Left cardiac atrium (tissue), 1 donor: ENCODE results near the genes LMAN2, DBN1 and PROP1.

DNA sequence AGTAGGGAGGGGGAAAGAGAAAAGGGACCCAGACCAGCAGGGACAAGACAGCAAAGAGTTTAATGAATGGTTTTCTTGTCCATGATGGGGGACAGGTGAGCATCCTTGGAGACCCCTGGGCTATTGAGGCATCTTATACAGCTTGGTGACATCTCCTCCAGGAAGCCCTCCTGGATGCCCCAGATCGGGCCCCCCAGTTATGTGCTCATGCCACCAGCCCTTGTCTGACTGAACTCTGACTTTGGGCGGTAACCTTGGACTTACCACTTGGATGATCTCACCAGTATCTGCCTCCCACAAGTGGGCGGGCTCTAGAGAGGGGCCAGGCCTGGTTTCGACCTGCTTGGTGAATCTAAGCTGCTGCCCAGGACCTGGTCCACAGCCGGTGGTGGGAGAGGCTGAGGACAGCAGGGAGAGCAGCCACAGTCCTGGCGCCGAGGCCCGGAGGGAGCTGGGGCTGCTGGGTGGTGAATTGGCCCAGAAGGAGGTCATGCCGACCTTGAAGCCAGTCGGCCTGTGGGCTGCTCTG, 36.1 kb downstream of the UNC5A start:
- PRO-cap, result no peak

DNA sequence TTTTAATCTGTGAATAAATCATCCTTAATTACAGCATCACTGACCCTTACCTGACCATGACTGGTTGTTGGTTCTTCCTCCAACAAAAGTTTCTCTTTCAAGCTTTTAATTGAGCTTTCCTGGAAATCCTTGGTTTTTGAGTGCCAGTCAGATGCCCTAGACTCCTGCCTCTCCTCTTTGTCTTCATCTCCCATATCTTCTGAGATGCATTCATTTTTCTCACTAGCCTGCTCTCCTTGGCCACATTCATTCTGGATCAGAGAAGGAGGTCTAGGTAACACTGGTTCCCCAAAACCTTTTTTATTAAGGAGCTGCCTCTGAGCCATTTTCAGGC, 38.1 kb downstream of the UIMC1 start:
- PRO-cap, result no peak

DNA sequence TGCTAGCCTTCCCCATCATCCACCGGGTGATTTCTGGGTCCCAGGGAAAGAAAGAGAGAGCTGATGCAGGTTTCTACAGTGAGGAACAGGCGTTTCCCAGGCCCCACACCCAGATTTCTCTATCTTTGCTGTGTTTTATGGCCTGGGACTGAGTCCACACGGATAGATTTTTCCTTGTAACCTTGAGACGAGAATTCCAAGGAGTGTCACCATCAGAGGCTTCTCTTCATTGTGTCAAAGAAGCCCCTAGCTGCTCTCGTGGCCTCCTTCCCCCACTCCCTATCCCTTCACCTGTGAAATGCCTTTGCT, 21.2 kb upstream of the FGFR4 start:
- PRO-cap, result no peak

- PRO-cap, result no peak
These were observed 2.5 kb downstream of the FGFR4 start for GRCh38 chr5:177089109-177089815.

DNA sequence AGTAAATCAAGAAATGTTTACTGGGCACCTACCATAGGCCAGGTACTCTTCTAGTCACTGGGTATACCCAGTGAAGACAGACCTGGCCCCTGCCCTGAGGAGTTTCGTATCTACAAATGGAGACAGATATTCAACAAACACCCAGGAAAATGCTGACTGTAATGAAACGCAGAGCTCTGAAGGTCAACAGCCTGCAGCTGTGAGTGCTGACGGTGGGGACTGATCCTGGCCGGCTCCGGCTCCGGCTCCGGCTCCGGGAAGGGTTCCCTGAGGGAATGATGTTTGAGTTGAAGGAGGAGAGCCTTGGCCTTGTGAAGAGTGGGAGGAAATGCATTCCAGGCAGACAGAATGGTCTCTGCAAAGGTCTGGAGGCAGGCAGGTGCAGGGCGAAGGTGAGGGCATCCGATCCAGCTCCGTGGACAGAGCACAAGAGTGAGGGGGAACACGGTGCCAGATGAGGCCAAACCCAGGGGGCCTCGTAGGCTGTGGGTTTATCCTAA, 23.1 kb downstream of the FGFR4 start:
- PRO-cap, result no peak

DNA sequence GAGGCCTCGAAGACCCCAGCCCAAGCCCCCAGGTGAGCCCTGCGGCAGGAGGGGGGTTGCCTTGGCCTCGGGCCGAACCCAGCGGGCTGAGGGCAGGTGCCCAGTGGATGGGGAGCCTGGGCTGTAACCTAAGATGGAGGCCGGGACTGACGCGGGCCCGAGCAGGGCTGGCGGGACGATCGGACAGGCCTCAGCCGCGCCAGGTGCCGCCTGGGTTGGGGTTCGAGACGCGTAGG, 532 bp upstream of the NSD1 start:
- PRO-cap, result no peak

DNA sequence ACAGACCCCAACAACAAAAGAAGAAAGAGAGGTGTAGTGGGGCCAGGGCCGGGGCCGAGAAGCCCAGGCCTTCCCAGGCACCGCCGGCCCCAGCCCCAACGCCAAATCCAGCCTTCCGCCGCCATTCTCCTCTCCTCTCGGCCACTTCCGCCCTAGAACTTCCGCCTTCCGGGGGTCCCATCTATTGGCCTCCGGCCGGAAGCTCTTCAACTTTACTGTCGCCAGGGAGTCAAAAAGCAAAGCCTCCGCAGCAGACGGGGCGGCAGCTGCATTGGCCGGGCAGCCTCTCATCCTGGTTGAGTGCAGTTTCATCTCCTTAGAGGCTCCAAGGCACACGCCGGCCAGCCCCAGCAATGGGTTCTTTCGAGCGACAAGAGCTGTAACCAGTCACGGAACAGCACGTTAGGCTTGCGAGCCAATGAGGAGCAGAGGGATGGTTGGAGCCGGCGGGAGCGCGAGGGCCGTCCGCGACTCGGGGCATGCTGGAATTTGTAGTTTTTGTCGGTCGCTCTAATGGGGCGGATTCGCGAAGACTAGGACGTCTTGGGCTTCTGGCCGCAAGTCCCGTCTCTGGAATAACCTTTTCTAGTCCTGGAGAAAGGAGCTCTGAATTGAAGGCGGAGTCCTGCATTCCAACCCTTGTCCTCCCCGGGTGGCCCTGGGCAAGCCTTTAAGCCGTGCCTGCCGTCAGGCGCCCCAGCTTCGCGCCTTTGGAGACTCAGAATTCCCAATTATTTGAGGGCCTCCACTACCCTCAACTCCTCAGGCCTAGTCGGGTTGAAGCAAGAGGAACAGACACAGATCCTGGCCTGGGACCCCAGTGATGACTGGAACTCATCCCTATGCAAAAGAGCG, at the start of gene LMAN2:
LMAN2 (minus strand) TSS at position 146 of the 855 bp plus-strand sequence.
- PRO-cap, result bidirectional peak, plus-strand start at position 215 of the sequence, minus-strand start at position 139 of the sequence; bidirectional peak, plus-strand start at position 504 of the sequence, minus-strand start at position 352 of the sequence

DNA sequence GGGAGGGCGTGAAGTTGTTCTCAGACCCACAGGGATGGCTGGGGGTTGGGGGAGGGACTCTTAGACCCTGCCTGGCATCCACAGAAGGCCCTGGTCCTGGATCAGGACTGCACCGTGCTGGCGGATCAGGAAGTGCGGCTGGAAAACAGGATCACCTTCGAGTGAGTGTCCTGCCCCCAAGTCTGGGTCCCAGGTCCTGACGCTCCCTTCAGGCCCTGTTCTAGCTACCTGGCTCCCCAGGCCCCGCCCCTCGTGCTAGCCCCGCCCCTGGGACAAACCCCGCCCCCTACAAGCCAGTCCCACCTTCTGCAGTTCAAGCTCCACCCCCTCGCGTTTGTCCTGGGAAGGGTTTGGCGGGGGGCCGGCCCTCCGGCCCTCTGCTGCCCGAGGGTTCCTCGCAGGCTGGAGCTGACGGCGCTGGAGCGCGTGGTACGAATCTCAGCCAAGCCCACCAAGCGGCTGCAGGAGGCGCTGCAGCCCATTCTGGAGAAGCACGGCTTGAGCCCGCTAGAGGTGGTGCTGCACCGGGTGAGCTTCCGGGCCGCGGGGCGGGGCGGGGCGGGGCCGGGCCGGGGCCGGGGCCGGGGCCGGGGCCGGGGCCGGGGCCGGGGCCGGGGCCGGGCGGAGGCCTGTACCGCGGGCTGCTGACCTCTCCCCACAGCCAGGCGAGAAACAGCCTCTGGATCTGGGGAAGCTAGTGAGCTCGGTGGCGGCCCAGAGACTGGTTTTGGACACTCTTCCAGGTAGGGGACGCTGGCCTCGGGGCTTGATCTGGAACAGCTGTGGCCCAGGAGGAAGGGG, 13.0 kb downstream of the RGS14 start:
- PRO-cap, result unidirectional peak, plus-strand start at position 597 of the sequence

DNA sequence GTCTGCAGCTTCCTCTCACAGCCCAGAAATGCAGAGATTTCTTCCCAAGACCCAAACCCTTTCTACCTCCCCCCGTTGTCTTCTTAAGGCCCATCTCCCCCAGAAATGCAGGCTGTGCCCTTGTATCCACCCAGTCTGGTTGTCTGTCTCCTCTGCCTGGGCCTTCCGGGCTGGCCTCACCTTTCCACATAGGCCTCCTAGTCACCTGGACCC, 289 bp downstream of the F12 start:
- PRO-cap, result no peak

DNA sequence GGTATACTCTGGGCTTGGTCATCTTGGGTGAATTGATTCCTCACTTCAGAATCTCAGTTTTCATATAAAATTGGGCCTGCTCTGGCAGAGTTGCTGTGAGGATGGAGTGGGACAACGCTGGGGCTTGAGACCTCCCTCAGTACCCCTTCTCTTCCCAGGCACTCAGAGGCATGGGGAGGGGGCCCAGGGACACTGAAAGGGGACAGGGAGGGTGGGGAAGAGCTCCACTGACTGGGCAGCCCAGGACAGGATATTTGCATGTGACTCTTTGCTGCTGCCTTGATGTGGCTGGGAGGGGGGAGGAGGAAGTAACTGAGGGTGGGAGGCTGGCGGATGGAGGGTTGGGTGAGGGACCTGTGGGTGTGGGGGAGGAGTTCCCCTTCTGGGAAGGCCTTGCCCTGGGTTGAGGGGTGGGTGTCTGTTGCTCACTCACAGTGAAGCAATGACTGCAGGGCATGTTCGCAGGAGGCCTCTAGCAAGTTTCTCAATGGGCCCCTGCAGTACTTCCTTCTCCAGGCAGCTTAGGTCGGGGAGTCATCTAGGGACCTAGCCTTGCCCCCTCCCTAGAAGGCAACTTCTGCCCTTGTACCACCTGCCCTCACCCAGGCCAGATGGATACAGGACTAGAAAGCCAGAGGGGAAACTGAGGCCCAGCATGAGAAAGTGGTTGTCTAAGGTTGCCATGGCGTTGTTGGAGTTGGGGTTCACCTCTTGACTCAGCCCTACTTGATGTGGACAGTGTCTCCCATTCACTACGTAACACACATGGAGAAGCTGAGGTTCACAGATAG, 2.8 kb downstream of the GRK6 start:
- PRO-cap, result no peak

DNA sequence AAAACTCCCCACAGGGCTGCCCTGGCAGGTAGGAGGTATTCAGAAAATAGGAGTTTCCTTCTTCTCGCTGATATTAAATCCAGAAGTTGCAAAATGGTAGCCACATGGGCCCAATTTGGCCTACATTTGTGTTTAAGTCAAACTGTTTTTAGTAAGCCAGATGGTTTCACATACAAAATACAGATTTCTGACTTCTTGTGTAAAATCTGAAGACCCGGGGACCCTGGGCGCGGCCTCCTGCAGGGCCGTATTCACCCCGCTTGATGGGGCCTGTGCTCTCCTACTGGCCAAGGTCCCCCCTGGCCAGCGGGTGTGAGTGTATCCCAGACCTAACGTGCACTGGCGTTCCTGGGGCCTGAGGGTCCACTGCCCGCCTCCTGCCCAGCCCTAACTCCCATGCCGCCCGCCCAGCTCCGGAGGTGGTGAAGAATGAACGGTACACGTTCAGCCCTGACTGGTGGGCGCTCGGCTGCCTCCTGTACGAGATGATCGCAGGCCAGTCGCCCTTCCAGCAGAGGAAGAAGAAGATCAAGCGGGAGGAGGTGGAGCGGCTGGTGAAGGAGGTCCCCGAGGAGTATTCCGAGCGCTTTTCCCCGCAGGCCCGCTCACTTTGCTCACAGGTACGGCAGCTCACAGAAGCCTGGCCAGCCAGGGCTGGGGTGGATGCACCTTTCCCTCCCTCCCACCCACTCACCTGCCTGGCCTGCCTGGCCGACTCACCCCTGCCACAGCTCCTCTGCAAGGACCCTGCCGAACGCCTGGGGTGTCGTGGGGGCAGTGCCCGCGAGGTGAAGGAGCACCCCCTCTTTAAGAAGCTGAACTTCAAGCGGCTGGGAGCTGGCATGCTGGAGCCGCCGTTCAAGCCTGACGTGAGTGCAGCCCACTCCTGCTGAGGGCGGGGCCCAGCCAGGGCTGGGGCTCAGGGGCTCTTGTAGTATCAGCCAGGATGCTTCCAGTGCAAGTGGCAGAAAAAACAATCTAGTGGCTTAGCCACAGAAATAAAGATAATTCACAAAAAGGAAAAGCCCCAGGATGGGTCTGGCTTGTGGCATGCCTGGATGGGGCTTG, 9.5 kb downstream of the GRK6 start:
- PRO-cap, result no peak

DNA sequence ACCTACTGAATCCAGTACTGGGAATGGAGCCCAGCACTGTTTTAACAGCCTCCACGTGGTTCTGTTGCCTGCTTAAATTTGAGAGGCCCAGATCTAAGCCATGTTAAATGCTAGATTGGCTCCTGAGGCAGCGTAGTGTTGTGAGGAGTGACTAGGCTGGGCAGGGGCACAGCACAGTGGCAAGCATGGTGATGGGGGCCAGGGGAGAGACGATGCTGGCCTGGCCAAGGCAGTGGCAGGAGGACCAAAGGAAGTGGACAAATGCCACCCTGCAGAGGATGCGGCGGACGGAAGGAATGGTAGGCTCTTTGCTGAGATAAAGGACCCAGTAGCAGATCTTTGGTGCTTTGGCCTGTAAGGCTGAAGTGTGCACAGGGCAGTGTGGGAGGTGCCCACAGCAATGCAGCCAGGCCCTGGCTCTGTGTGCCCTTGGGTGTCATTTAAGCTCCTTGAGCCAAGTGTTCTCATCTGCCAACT, 4.3 kb downstream of the PRR7 start:
- PRO-cap, result no peak

- PRO-cap, result bidirectional peak, plus-strand start at chr5:177473830, minus-strand start at chr5:177473624
These were observed at the start of gene DBN1 for GRCh38 chr5:177473384-177474134. DBN1 (minus strand) TSS chr5:177473634.

GRCh38 chr5:177552839-177553678, 1.3 kb downstream of the FAM193B start:
- PRO-cap, result no peak

DNA sequence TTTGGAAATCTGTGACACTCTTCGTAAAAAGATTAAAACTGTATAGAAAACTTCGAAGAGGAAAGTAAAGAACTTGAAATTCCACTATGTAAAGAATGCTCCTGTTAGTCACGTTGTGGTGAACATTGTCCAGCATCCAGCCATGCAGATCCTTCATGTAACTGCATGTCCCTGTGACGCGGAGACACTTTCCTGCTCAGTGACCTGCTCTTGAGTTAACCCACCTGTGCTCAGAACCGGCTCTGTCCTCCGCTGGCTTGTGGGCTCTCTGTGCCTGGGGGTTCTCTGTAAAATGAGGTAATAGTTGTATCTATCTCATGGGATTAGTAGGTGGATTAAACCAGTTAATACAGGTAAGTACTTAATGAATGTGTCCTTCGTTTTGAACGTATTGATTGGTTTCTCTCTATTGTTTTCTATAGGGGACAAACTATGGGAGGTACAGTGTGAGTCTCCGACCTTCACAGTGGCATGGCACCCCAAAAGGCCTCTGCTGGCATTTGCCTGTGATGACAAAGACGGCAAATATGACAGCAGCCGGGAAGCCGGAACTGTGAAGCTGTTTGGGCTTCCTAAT, 112.7 kb downstream of the PROP1 start:
- PRO-cap, result no peak

DNA sequence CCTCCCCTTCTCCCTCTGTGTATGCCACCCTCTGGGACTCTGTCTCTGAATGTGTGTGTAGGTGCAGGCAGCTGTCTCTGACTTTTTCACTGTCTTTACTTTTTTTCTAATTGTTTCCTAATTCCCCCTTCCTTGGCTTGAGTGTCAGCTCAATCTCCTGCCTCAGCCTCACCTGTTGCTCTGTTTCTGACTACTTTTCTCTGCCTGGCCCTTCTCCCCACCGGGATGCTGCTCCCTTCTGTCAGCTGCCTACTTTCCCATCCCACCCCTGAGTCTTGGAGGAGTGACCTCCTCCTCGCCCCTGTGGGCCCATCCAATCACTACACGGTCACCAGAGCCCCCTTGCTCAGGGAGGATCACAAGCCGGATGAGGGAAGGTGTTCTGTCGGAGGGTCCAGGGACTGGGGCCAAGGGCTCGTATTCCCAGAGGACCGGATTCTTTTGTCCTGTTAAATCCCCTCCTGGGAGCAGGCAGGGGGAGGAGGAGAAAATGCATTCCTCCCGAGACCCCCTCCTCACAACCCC, at the start of gene PROP1:
PROP1 (minus strand) TSS at position 229 of the 525 bp plus-strand sequence.
- PRO-cap, result no peak

DNA sequence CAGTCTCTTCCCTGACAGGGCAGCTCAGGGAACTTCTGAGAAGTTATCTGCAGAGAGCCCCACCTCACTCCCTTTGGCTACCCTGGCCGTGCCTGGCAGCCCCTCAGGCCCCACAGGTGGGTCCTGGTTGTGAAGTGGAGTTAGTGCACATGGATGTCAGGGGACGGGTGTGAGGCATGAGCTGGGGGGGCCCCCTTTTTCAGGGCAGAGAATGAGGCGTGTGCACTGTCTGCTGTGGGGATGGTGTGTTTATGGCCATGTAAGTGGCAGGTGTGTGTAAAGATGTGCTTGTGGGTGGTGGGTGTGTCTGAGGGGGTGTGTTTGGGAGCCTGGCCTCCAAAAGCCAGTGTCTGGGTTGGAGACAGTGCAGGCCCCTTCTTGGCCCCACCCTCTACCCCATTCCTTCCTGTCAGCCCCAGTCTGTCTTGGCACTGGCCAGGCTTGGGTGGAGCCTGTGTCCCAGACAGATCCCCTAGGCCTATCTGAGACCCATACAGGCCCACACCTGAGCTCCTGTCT, 7.3 kb upstream of the RMND5B start:
- PRO-cap, result no peak

- PRO-cap, result bidirectional peak, plus-strand start at chr5:178205503, minus-strand start at chr5:178205380
These were observed 1.2 kb downstream of the HNRNPAB start for GRCh38 chr5:178205284-178206231.

GRCh38 chr5:178224384-178224753, 8.2 kb downstream of the PHYKPL start:
- PRO-cap, result no peak

- PRO-cap, result no peak
These were observed 1.6 kb downstream of the PHYKPL start for GRCh38 chr5:178230670-178231820.